IMR-90 (cell line): ENCODE measurements around the gene CD28.

- RRBS = no CpG with 5 or more reads among the region's 4 CpGs
CAGE:
- cytosol, long polyA plus RNA = no peak
- long polyA plus RNA = no peak
- nucleus, long polyA plus RNA = no peak
These were observed 9.6 kb upstream of the ALS2 start for GRCh38 chr2:201790277-201790852.

GRCh38 chr2:201985002-201985903, 48.4 kb upstream of the FZD7 start:
- RRBS = 94% methylated on average over 2 of the region's 21 CpGs
CAGE:
- cytosol, long polyA plus RNA = no peak
- long polyA plus RNA = no peak
- nucleus, long polyA plus RNA = no peak

DNA sequence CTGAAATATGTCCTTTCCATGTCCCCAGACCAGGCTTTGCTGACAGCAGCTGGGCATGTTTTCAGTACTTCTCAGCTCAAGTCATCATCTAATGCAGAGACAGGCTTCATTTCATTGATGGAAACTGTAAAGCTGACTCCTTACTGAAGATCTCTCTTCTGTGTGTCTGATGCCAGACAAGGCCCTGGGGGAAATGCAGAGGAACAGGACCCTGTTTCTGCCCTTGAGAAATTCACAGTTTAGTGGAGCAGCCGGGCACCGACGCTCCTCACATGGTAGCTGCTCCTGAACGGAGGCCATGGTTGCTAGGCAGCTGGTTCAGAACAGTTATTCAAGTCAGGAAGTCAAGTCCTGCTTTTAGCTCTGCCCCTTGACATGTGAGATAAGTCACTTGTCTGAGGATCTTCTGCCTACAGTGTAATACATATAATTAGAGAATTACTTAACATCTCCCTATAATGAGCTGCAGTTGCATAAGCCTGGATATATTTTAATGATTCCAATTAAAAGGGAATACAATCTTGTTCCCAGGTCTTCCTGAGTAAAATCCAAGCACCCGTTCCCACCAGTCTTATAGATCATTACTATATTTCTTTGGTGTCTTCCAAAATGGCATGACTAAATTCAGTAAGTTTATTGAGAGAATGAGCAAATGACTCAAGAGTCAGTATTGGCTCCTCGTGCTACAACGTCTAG, 24.4 kb upstream of the FZD7 start:
- RRBS = no CpG with 5 or more reads among the region's 7 CpGs
CAGE:
- cytosol, long polyA plus RNA = no peak
- long polyA plus RNA = no peak
- nucleus, long polyA plus RNA = no peak

DNA sequence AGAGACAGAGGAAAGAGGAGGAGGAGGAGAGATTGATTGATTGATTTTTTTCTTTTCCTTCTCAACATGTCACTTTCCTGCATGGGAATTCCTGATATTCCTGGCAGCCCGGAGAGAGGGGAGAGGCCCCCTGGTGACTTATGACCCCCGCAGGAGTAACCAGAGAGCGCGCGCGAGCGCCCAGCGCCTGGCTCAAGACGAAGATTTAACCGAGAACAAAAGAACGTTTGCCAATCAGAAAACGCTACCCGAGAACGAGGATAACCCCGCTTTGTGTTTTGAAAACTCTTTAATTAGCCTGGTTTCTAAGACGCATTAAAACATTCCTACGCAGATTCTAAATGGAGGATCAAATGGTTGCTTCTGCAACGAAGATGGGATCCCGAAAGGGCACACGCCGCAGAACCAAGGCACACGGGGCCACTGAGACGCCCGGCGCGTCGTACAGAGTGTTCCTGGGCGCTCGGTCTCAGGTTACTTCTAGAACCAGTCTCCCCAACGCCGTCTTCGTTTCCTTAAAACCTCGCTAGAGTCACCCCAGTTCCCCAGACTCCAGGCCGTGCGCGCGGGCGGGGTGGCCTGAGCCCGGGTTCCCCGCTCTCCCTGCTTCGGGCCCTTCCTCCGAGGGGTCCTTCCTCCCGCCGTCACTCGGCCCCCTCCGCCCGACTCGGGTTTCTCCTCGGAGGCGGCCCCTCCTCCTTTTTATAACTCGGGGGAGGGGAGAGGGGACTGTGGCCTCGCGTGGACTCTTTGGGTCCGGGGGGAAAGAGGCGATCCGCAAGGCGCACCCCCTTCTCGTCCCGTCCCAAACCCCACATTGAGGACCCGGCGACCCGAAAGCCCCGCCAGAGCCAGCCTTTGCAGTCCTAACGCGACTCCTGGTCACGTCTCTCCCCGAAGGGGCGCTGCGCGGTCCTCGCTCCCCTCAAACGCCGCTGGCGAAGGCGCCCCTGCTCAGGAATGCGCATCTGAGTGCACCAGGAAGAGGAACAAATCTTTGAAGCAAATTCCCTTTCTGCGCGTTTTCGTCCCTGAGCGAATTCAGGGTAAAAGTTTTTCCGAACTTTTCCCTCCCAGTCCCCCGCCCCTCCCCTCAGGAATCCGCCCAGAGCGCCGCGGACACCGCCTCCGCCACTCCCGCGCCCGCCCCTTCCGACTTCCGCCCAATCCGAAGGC, 770 bp upstream of the FZD7 start:
- RRBS = 1% methylated on average over 7 of the region's 94 CpGs
CAGE:
- cytosol, long polyA plus RNA = no peak
- long polyA plus RNA = no peak
- nucleus, long polyA plus RNA = no peak

- RRBS = no CpG with 5 or more reads among the region's 22 CpGs
CAGE:
- cytosol, long polyA plus RNA = no peak
- long polyA plus RNA = no peak
- nucleus, long polyA plus RNA = no peak
These were observed 1.5 kb downstream of the NOP58 start for GRCh38 chr2:202266788-202267832.

GRCh38 chr2:202292517-202293469, 27.2 kb downstream of the NOP58 start:
- RRBS = no CpG with 5 or more reads among the region's 8 CpGs
CAGE:
- cytosol, long polyA plus RNA = no peak
- long polyA plus RNA = no peak
- nucleus, long polyA plus RNA = no peak

- RRBS = no CpG with 5 or more reads among the region's 5 CpGs
CAGE:
- cytosol, long polyA plus RNA = no peak
- long polyA plus RNA = no peak
- nucleus, long polyA plus RNA = no peak
These were observed 30.0 kb downstream of the NOP58 start for GRCh38 chr2:202295412-202296198.

GRCh38 chr2:202317380-202318009, 51.9 kb downstream of the NOP58 start:
- RRBS = no CpG with 5 or more reads among the region's 7 CpGs
CAGE:
- cytosol, long polyA plus RNA = no peak
- long polyA plus RNA = no peak
- nucleus, long polyA plus RNA = no peak

GRCh38 chr2:202386038-202386422, 9.9 kb downstream of the BMPR2 start:
- RRBS = no CpG with 5 or more reads among the region's 2 CpGs
CAGE:
- cytosol, long polyA plus RNA = no peak
- long polyA plus RNA = no peak
- nucleus, long polyA plus RNA = no peak

DNA sequence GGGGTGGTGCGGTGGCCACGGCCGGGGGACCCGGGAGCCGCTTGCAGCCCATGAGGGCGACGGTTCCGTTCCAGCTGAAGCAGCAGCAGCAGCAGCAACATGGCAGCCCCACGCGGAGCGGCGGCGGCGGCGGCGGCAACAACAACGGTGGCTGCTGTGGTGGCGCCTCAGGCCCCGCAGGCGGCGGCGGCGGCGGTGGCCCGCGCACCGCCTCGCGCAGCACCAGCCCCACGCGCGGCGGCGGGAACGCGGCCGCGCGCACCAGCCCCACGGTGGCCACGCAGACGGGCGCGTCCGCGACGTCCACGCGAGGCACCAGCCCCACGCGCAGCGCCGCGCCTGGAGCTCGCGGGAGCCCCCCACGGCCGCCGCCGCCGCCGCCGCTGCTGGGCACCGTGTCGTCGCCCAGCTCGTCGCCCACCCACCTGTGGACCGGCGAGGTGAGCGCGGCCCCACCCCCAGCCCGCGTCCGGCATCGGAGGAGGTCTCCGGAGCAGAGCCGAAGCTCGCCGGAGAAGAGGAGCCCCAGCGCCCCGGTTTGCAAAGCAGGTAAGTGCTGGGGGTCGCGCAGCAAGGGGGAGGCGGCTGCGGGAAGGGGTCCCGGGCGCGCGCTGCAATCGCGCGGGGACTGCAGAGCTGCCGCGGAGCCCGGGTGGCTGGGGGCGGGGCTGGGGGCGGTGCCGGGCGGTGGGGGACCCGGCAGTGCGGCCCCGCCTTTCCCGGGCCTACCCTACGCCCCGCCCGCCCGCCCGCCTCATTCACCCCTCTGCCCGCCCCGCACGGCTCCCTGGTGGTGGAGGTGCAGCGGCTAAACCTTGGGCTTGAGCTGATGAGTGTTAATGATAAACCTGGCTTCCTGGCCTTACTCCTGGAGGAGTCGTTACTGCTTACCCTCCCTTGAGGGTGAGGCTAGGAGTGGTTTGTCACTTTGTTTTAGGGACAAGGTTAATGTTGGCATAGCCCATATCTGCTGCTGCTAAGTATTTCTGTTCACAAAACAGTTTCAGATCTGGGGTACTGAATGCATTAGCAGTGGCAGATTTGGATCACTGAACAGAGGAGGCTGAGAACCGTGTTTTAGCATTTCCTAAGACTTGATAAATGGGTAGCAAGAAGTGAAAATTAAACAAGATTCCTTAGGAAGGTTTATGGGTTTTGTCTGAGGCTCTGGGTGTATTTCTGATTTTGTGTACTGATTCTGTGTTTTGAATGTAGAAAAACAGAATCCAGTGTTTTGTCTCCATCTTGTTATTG, 898 bp downstream of the FAM117B start:
- RRBS = 1% methylated on average over 22 of the region's 115 CpGs
CAGE:
- cytosol, long polyA plus RNA = no peak
- long polyA plus RNA = no peak
- nucleus, long polyA plus RNA = no peak

DNA sequence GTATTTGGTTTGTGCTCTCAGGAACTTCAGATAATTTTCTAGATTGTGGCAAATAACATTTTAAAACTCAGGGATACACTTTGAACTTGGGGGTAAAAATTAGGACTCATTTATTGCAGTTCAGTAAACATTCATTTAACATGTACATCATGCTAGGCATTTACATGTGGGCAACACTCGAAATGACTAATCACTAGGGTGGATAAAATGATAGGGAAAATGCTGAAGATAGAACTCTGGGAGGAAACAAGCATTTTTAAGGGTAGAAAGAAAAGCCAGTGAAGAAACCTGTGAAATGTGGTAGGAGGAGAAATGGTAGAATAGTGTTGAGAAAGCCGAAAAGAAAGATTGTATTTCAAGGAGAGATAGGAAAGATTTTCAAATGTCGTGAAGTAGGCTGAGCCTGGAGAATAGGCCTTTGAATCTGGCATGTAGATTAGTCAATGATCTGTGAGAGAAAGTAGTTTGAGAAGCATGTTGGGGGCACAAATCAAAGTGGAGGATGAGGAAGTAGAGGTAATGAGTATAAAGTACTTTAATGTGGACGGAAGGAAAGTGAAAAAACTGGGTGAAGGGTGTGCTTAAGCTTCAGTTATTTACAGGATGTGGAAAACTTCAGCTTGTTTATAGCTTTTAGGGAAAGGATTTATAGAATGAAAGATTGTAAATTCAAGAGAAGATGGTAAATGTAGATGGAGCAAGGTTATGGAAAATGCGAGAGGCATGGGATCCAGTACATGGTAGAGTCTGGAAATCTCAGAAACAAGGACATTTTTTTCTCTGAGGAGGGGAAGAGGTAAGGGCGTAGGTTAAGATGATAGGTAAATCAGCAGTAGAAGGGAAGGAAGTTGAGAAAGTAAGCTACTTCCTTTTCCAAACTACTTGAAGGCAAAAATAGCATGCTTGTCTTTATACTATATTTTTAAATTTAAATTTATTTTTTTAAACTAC, 8.1 kb downstream of the FAM117B start:
- RRBS = no CpG with 5 or more reads among the region's 6 CpGs
CAGE:
- cytosol, long polyA plus RNA = no peak
- long polyA plus RNA = no peak
- nucleus, long polyA plus RNA = no peak

GRCh38 chr2:202724632-202725251, 90.0 kb downstream of the FAM117B start:
- RRBS = no CpG with 5 or more reads among the region's 2 CpGs
CAGE:
- cytosol, long polyA plus RNA = no peak
- long polyA plus RNA = no peak
- nucleus, long polyA plus RNA = no peak

- RRBS = no CpG with 5 or more reads among the region's 3 CpGs
CAGE:
- cytosol, long polyA plus RNA = no peak
- long polyA plus RNA = no peak
- nucleus, long polyA plus RNA = no peak
These were observed 82.9 kb downstream of the ICA1L start for GRCh38 chr2:202788628-202789097.

- RRBS = no CpG with 5 or more reads among the region's 2 CpGs
CAGE:
- cytosol, long polyA plus RNA = no peak
- long polyA plus RNA = no peak
- nucleus, long polyA plus RNA = no peak
These were observed 64.3 kb downstream of the ICA1L start for GRCh38 chr2:202807103-202807855.

DNA sequence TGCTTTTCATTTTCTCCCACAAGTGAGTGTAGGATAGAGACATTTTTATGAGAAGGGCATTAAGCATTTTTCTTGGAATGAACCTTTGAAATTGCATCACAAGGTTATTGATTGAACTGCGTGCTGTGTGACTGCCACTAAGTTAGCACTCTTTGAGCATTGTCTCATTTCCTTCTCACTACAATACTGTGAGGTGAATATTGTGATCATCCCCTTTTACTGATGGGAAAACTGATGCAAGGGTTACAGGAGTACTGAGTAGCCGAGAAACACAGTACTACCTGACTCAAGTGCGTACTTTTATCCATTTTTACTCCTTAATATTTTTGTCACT, 2.0 kb downstream of the NBEAL1 start:
- RRBS = no CpG with 5 or more reads among the region's 3 CpGs
CAGE:
- cytosol, long polyA plus RNA = no peak
- long polyA plus RNA = no peak
- nucleus, long polyA plus RNA = no peak

DNA sequence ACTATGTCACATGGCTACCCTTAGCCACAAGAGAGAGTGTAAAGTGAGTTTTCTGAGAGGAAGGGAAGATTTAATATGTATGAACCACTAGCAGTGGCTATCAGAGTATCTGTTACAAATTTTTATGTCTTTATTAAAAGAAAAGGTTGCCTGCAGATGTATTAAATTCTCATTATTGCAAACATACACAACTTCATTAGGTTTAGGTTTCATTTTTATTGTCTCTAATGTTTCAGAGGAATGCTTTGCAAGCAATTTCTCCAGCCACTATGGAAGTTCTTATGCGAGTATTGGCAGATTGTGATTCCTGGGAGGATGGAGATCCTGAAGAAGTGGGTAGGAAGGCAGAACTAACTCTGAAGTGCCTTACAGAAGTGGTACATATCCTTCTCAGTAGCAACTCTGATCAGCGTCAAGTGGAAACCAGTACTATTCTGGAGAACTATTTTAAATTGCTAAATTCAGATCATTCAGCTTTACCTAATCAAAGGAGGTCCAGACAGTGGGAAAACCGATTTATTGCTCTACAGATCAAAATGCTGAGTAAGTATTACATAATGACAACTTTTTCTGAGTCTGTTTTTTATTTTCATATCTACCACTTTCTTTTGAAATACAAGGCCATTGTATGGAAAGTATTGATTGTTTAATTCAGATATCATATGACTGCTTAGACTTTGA, 68.4 kb downstream of the NBEAL1 start:
- RRBS = no CpG with 5 or more reads among the region's 3 CpGs
CAGE:
- cytosol, long polyA plus RNA = no peak
- long polyA plus RNA = no peak
- nucleus, long polyA plus RNA = no peak

DNA sequence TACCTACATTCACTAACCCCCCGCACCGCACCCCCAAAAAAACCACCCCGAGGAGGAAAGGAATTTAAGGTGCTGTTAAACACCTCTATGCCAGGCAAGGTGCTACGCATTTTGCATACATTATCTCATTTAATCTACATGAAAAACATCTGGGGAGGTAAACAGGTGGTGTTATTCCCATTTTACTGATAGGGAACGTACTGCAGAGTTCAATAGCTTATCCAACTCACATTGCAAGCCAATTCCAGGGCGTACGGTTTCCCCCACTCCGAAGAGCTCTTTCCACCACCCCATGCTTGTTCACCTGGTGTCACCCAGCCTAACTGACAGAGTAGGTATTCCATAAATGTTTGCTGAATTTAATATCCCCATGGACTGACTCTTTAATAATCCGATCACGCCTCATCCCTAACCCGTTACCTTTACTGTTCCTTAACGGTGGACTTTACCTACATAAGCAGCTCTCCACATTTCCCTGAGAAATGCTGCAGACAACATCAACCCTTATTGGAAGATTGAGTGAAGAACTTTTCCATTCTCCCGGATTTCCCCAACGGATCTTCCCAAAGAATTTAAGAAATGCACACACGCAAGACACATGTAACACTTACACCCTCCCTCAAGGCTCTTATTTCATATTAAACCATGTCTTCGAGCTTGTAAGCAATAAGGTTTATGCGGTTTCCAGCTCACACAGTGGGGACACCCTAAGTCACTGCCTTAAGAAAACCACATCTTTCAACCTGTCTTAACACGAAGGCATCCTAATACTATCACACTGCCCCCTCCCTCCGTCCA, 1.2 kb downstream of the RAPH1 start:
- RRBS = no CpG with 5 or more reads among the region's 19 CpGs
CAGE:
- cytosol, long polyA plus RNA = no peak
- long polyA plus RNA = no peak
- nucleus, long polyA plus RNA = start-site peak on the minus strand centred at position 147 of the sequence, 775 bp wide, 22 and 13 reads in 2 replicates

GRCh38 chr2:203706091-203706798, at the start of gene CD28:
CD28 (plus strand) TSS chr2:203706639.
- RRBS = no CpG with 5 or more reads among the region's 14 CpGs
CAGE:
- cytosol, long polyA plus RNA = no peak
- long polyA plus RNA = no peak
- nucleus, long polyA plus RNA = no peak

GRCh38 chr2:203710308-203710693, 3.9 kb downstream of the CD28 start:
- RRBS = no CpG with 5 or more reads among the region's 3 CpGs
CAGE:
- cytosol, long polyA plus RNA = no peak
- long polyA plus RNA = no peak
- nucleus, long polyA plus RNA = no peak

DNA sequence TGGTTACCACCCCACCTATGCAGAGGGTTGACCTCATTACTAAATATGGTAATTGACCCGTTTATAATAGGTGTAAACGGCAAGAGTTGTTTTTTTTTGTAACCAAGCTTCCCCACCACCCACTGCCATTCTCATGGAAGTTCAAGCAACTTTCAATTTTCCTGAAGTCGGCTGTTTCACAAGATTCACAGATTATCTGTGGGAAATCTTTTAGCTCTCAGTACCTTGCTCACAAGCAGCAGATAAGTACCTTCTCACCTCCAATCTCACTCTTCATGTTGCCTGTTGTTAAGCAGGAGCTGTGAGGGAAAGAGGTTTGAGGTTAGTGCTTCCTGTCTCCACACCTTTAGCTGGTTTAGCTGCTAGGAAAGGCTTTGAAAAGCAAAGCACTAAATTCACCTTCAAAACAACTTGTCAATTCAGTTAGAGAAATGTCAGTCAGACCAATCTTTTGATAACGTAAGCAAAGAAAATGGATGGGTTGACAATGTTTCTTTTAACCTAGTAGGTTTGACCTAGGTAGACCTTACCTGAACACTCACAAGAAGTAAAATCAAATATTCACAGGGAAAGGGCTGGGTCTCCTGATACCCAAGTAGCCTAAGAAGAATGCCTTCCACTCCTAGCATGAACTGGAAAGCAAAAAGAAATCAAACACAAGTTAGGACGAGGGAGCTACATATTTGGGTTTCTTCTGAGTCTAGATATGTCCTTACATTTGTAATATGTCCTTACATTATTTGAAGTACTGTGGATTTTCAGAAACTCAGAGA, 13.7 kb downstream of the CD28 start:
- RRBS = no CpG with 5 or more reads among the region's 5 CpGs
CAGE:
- cytosol, long polyA plus RNA = no peak
- long polyA plus RNA = no peak
- nucleus, long polyA plus RNA = no peak